ENCODE results near the gene SPTAN1.

- PRO-cap, result no peak
Measured at GRCh38 chr9:128043385-128044110, 23.6 kb downstream of the NAIF1 start.

GRCh38 chr9:128078214-128079404 lies 10.6 kb downstream of the SLC25A25 start:
- PRO-cap, result no peak

- PRO-cap, result no peak
Measured at GRCh38 chr9:128096747-128097325, 28.8 kb downstream of the SLC25A25 start.

DNA sequence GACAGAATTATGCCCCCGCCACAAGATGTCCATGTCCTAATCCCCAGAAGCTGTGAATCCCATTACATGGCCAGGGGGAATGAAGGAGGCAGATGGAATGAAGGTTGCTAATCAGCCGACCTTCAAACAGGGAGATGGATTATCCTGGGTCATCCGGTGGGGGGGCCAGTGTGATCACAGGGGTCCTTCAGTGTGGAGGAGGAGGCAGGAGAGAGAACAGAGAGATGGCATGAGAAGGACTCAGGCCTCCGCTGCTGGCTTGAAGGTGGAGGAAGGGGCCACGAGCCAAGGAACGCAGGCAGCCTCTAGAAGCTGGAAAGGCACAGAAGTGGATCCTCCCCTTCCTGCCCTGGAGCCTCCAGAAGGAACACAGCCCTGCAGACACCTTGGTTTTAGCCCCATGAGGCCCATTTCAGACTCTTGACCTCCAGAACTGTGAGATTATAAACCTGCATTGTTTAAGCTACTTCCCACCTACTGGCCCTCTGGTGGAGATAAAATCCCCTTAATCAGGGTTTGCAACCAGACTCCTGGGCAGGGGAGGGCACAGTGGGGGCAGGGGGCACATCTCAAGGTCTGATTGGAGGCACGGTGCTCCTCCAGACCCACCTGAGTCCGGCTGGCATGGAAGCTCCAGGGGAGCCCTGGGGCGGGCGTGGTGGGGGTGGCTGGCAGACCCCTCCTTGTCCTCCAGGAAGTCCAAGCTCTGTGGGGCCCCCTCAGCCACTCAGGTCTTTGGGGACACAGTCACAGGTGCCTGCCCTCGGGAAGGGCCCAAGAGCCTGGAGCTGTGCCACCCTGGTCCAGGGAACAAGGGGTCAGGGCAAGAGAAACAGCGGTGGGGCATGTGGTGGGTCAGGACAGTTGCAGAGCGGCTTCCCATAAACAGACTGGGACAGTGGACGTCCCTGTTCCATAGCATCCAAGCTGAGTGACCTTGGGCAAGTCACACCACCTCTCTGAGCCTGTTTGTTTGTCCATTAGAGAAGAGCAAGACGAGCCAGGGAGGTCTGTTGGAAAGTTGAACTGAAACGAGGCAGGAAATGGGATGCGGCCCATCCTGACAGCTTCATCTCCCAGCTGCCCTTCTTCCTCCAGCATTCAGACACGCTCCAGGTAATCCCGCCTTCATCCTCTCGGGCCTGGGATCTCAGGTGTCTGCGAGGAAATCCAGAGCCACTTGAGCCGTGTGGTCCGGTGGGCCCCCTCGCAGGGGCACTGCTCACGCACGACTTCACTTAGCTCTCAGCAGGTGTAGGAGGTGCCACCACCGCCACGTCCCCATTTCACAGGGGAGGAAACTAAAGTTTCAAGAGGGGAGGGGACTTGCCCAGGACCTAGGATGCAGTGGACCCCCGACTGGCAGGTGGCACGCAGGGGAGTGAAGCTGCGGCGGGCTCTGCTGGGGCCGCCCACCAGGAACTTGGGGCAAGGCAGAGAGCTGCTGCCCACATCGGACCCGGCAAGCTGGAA lies 13.5 kb downstream of the PTGES2 start:
- PRO-cap, result no peak

DNA sequence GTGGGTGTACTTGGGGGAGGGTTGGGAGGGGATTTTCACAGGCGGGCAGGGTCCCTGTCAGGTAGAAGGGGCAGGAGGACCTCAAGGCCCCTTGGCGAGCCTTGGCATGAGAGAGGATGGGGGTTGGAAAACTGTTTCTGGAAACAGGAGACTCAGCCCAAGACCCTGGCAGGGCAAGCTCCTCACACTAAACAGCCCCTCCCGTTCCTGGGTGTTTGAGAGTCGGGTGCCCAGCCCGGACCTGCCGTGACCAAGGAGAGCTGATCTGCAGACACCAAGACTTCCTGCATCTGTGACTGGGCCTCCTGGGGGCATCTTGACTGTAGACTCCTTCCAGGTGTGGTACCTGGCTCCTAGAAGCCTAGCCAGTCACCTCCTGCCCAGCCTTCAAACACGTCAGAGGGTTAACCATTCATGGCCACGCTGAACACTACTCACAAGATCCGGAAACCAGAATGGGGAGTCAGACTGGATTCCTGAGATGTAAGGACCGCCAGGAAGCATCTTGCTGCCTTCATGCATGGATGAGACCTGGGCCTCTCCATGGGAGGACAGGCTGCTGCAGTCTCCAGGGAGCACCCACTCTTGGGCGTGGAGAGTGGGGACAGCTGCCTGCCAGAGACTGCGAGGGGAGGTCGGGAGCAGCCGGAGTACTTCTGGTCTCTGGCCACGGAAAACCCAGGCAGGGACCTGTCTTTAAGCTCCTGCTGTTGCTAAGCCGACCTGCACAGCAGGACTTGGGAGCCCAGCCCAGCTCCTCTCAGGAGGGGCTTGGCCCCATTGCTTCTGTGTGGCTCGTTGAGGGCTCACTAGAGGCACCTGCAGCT lies 3.7 kb upstream of the LCN2 start:
- PRO-cap, result unidirectional peak, plus-strand start at position 618 of the sequence

- PRO-cap, result no peak
Measured at GRCh38 chr9:128166924-128167974, 7.2 kb downstream of the BBLN start.

DNA sequence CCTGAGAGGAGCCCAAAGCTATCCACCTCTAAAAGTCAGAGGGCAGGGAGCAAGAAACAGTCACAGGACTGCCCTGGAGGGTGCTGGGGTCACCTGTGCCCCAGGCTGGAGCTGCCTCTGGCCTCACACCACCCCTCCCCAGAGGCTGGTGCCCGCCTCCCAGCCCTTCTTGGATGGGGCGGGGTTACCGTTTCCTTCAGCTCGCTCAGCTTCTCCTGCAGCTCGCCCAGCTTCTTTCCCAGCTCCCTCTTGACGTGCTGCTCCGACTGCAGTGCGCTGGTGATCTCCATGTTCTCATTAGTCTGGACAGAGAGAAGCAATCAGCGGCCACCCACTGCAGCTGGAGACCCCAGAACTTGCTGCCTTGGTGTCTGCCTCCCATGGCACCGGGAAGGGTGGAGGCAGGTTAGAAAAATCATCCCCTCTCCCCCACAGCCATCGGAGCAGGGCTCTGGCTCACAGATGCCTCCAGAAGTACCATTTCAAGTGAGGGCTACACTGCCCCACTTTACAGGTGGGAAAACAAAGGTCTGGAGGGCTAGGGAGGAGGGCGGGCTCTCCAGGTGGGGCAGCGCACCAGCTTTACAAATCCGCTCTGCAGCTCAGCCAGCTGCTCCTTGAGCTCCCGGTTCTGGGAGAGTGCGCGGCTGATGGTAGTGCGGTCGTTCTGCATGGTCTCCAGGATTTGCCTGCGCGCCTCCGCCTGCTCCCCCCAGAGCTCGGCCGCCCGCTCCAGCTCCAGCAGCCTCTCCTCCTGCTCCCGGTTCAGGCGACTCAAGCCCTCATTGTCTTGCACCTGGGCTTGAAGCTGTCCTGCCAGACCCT lies 15.7 kb downstream of the GOLGA2 start:
- PRO-cap, result no peak

- PRO-cap, result no peak
Measured at GRCh38 chr9:128270783-128271410, 4.9 kb downstream of the GOLGA2 start.

GRCh38 chr9:128274712-128275508 lies 897 bp downstream of the GOLGA2 start:
- PRO-cap, result bidirectional peak, plus-strand start at chr9:128275357, minus-strand start at chr9:128275269

DNA sequence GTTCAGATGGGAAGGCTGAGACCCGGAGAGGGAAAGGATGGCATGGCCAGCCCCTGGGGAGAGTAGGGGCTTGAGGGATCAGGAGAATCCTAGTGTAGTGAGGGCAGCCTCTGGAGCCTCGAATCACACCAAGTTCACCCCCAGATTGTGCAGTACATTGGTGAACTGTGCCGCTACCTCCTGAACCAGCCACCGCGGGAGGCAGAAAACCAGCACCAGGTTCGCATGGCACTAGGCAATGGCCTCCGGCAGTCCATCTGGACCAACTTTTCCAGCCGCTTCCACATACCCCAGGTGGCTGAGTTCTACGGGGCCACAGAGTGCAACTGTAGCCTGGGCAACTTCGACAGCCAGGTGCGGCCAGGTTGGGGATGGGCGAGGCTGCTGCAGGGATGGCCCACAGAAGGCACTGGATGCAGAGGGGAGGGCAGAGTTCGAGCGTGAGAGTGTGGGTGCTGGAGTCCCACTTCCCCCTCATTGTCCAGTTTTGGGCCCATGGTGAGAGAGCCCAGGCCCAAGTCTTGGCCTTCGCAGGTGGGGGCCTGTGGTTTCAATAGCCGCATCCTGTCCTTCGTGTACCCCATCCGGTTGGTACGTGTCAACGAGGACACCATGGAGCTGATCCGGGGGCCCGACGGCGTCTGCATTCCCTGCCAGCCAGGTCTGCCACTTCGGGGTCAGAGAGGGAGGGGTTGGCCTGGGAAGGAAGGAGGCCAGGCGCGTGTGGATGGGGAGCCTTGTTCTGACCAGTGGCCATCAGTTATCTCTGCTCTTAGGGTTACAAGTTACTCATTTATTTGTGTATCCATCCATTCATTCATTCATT lies 12.8 kb downstream of the SLC27A4 start:
- PRO-cap, result no peak

- PRO-cap, result no peak
Measured at GRCh38 chr9:128389612-128390237, 18.6 kb downstream of the URM1 start.

DNA sequence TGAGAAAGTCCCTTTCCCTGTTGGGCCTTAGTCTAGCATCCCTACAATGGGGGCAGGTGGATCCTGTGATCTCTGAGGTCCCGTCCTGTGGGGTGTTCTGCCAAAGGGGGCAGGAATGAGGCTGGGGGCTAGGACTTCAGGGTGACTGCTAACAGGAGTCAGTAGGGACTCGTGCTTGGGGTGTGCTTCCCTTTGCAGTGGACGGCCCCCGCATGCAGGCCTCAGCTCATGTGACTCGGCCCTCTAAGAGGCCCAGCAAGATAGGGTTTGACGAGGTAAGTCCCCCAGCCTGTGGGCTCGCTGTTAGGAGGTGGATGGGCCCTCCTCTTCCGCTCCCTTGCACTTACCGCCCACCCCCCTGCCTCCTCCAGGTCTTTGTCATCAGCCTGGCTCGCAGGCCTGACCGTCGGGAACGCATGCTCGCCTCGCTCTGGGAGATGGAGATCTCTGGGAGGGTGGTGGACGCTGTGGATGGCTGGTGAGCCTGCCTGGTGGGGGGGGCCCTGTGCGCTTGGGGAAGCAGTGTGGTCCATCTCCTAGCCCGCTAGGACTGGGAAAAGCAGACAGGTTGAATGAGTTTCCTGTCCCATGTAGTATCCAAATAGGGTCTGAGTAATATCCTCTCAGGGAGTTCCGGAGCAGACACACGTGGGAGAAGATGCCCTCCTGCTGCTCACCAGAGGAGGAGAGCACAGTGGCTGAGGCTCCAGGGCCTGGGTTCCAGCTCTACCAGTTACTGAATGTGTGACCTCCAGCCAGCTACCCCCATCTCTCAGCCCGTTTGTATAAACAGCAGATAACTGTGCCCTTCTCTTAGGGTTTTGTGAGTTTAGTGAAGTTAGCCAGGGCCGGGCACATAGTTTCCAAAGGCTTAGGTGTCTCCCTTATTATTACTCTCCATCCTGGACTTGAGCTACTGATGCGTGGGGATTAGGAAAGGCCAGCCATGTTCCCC lies 8.2 kb downstream of the CERCAM start:
- PRO-cap, result no peak

- PRO-cap, result no peak
Measured at GRCh38 chr9:128434019-128434626, 13.5 kb downstream of the CERCAM start.

GRCh38 chr9:128473444-128474030 lies 17.7 kb downstream of the ODF2 start:
- PRO-cap, result no peak

DNA sequence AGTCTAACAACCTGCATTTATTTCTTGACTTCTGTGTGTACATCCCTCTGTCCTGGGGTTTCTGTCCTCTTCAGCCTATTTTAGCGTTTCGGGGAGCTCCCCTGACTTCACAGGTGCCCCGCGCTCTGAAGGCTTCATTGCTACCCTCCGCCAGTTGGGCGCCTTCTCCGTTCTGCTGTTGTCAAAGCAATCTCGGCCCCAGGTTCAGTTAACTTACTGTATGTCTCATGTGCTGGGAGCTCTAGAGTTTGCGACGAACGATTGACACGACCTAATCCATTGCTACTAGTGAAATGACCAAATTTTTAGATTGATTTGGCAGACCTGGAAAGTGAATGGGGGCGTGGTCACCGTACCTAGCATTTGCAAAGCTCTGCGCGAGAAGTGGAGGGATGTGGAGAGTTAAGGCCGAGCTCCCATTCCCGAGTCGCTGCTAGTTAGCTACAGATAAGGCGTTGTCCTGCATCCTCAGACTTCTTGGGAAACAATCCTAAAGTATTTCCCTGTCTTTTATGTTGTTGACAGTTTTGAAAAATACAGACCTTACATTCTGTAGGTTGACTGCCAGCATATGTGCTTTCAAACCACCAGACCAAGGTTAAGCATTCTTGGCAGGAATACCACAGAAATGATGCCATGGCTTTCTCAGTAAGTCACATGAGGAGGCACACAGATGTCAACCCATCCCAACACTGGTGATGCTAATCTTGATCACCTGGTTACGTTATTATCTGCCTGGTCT lies 654 bp downstream of the GLE1 start:
- PRO-cap, result bidirectional peak, plus-strand start at position 377 of the sequence, minus-strand start at position 174 of the sequence

DNA sequence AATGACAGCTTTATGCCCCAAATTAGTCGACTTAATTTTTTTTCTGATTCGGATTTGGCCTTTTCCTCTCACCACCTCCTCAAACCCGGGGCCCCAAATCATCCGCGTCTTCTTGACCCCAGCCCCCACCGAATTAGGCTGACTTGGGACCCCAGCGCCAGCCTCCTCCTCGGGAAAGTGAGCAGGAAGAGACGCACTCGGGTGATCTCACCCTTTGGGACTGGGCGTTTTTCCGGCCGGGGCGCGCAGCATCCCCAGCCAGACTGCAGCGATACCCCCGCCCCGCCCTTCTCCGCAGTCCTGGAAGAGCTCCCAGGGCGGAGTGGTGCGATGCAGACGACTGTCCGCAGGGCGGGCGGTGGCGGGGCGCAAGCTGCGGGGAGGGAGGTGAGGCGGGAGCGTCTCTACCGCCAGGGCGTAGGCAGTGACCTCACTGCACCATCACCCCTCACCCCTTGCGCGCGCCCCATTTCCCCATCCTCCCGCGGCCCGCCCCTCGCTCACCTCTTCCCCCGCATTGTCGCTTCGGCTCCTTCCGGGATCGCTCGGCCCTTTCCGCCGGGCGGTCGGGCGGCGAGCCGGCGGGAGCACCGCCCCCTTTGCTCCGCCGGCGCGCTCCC lies 413 bp upstream of the SPTAN1 start:
- PRO-cap, result bidirectional peak, plus-strand start at position 297 of the sequence, minus-strand start at position 179 of the sequence; bidirectional peak, plus-strand start outside the sequence, minus-strand start at position 519 of the sequence

- PRO-cap, result bidirectional peak, plus-strand start at chr9:128552590, minus-strand start at chr9:128552382; bidirectional peak, plus-strand start at chr9:128553160, minus-strand start at chr9:128552929
Measured at GRCh38 chr9:128552484-128553511, at the start of gene SPTAN1. SPTAN1 (plus strand) TSS chr9:128552587.

GRCh38 chr9:128553750-128554049 lies 1.3 kb downstream of the SPTAN1 start:
- PRO-cap, result no peak

DNA sequence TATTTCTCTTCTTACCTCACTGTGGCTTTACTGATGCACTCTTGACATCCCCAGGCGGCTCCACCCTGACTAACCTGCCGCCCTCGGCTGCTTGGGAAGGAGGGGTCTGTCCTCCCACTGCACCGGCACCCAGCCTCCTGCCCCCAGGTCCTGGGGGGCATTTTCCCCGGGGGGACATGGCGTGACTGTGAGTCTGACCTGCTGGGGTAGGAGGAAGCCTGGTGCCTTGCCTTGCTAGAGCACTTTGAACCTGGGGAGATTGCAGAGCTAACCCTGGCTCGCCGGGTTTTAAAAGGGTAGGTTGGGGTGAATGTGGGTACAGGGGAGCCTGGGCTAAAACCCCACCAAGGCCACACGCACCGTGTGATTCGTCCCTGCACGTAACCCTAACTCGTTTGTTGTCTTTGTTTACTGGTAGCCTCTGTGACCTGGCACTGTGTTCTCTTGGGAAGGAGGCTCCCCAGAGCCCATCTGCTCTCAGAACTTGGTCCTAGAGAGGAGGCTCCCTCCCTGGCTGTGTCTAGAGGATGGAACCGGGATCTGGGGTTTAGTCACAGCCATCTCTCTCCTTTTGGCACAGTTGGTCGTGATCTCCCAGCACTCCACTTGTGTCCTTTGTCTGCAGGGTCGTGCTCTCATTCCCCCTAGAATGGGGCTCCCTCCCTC lies 27.3 kb downstream of the DYNC2I2 start:
- PRO-cap, result no peak

DNA sequence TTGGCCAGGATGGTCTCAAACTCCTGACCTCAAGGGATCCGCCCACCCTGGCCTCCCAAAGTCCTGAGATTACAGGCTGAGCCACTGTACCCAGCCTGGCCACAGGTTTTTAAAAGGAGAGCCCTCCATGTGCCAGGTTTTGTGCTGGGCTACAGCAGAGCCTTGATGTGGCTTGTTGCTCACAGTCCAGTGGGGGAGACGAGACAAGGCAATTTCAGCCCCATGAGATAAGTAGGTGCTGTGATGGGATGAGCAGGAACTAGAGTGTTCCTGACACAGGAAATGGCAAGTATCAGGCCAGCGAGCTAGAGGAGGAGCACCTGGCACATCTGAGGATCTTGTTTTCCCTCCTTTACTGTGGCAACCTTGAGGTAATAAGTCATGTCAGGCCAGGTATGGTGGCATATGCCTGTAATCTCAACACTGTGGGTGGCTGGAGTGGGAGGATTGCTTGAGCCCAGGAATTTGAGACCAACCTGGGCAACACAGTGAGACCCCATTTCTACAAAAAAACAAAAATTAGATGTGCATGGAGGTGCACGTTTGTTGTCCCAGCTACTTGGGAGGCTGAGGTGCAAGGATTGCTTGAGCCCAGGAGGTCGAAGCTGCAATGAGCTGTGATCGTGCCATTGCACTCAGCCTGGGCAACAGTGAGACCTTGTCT lies 3.8 kb upstream of the ZDHHC12 start:
- PRO-cap, result no peak

Measured in penis (tissue), 1 donor.